Cardiac muscle cell (in vitro differentiated cells and primary cell): ENCODE results near the genes PTGER1, CLEC17A, ZNF333 and OR10H3.

- RAMPAGE, long total RNA = no peak
- RRBS = no CpG with 5 or more reads among the region's 11 CpGs
Measured at GRCh38 chr19:14221375-14221613, 15.3 kb upstream of the ADGRL1 start.

- RAMPAGE, long total RNA = no peak
- RRBS = no CpG with 5 or more reads among the region's 8 CpGs
Measured at GRCh38 chr19:14294876-14295408, 86.3 kb upstream of the ADGRE5 start.

- RAMPAGE, long total RNA = no peak
- RRBS = no CpG with 5 or more reads among the region's 26 CpGs
Measured at GRCh38 chr19:14395200-14396251, 14.3 kb downstream of the ADGRE5 start.

DNA sequence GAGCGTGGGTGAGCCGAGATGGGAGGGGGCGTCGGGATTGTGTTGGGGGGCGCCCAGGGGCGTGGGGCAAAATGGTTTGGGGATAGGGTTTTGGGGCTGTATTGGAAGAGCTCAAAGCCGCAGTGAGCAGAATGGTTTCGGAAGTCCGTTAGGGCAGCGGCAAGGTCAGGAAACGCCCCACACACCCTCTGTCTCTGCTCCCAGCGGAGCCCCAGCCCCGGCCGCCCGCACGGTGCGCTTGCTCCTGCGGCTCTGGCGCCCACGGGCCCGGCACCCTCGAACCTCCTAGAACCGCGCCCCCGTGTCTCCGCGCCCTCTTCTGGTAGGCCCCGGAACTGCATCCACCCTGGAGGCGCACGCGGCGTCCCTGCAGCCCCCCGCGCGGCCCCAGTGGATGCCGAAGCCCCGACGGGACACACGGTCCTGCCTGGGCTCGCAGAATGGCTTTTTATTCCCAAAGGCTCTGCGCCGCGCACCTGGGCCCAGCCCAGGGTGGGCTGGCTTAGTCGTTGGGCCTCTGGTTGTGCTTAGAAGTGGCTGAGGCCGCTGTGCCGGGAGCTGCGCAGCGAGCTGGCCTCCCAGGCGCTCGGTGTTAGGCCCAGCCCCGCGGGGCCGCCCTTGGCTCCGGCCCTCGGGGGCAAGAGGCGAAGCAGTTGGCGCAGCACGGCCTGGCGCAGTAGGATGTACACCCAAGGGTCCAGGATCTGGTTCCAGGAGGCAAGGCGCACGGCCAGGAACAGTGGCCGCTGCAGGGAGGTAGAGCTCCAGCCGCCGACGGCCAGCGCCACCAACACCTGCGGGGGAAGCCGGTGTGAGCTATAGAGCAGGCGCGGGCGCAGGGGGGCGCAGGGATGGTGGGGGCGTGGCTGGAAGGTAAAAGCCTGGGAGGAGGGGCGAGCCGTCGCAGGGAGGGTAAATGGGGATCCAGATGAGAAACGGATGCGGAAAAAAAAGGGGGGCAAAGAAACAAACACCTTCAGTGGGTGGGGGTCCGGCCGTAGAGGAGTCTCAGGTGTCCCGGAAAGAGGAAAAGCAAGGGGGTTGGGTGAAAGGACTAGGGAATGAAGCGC lies 2.8 kb downstream of the PTGER1 start:
- RAMPAGE, long total RNA = no peak
- RRBS = 4% methylated on average over 24 of the region's 82 CpGs

- RAMPAGE, long total RNA = no peak
- RRBS = 8% methylated on average over 6 of the region's 40 CpGs
Measured at GRCh38 chr19:14475245-14476347, at the start of gene PTGER1. Gene PTGER1, minus strand, starts transcription at chr19:14475354.

- RAMPAGE, long total RNA = no peak
- RRBS = no CpG with 5 or more reads among the region's 8 CpGs
Measured at GRCh38 chr19:14582787-14583357, at the start of gene CLEC17A. Gene CLEC17A, plus strand, starts transcription at chr19:14583084.

DNA sequence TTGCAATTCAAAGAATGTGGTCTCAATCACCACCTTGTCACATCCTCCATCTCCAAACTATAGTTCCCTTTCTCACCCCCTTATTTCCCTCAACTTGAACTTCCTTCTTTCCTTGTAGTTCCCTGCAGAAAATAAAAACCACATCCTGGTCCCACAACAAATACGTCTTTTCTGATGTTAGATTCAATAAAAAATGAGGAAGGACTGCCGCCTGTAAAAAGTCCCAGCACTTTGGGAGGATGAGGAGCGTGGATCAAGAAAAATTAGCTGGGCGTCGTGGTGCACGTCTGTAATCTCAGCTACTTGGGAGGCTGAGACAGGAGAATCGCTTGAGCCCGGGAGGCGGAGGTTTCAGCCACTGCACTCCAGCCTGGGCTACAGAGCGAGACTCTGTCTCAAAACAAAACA lies 13.2 kb downstream of the ADGRE3 start:
- RAMPAGE, long total RNA = no peak
- RRBS = no CpG with 5 or more reads among the region's 10 CpGs

DNA sequence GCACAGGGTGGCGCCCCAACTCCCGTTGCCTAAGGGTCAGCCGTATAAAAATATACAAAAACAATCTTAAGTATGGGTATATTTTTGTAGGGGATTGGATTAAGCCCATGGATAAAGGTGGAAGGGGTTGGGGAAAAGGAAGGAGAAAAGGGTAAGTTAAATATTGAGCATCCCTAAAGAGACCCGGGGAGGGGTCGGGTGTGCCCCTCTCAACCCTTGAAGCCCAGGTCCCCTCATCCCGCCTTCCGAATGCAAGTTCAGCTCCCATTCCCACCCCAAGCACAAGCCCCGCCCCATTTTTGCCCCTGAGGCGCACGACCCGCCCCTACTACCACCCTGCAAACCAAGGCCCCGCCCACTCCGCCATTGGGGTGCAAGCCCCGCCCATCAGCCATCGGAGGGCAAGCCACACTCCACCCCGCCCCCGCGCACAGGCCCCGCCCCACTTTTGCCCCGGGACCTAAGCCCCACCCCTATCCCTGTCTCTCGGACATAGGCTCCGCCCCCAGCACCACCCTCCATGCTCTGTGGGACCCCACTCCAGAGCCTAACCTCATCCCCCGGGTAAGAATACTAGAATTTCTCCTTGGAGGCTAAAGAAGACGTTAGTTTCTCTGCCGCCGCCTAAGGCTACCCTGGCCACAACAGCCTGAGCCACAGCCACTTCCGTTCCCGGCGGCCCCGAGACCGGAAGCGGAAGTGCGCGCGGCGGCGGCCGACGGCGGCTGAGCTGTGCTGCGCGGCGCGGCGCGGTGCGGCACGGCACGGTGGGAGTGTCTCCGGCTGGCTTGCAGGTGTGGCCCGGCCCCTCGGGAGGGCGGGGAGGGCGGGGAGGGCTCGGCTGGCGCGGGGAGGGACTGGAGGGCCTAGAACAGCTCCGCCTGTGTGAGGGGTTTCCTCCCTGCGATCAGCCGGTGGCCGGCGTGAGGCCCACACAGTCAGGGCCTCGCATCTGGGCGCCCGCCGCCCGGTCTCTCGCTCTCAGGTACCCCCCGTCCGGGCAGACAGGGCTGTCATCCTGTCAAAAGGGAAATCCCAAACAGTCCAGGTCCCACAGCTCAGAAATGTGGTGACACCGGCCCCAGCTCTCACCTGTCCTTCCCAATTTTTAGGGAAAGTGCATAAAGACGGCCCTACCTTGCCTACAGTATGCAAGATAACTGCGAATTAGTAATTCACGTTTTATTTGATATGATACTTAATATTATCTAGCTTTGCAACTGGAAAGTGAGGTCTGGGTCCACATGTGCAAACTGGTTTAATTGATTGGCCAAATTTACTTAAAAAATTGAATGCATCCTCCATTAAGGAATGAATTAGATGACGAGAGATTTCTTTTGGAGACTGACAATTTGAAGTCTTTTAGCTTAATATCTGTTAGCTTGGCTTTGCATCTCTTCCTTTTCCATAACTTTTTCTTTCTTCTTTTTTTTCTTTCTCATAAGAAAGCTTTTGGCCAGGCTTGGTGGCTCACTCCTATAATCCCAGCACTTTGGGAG lies at the start of gene ZNF333:
Gene ZNF333, plus strand, starts transcription at position 692 of the 1,499 bp plus-strand sequence.
- RAMPAGE, long total RNA = no peak
- RRBS = 2% methylated on average over 33 of the region's 75 CpGs

GRCh38 chr19:15186904-15187372 lies 13.9 kb downstream of the NOTCH3 start:
- RAMPAGE, long total RNA = no peak
- RRBS = no CpG with 5 or more reads among the region's 22 CpGs

DNA sequence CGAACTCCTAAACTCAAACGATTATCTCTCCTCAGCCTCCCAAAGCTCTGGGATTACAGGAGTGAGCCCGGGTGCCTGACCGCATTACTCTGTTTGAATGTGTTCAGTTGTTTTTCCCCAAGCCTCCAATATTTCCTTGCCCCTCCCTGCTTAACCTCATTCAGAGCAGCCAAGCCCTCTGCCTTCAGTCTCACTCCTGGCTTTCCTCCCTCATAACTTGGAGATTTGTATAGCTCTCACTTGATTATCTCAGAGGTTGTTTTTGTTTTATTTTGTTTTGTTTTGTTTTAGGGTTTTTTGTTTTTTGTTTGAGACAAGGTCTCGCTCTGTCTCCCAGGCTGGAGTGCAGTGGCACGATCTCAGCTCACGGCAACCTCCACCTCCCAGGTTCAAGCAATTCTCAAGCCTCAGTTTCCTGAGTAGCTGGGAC lies 11.4 kb downstream of the EPHX3 start:
- RAMPAGE, long total RNA = no peak
- RRBS = no CpG with 5 or more reads among the region's 7 CpGs

- RAMPAGE, long total RNA = no peak
- RRBS = no CpG with 5 or more reads among the region's 15 CpGs
Measured at GRCh38 chr19:15246467-15247390, 14.5 kb upstream of the EPHX3 start.

DNA sequence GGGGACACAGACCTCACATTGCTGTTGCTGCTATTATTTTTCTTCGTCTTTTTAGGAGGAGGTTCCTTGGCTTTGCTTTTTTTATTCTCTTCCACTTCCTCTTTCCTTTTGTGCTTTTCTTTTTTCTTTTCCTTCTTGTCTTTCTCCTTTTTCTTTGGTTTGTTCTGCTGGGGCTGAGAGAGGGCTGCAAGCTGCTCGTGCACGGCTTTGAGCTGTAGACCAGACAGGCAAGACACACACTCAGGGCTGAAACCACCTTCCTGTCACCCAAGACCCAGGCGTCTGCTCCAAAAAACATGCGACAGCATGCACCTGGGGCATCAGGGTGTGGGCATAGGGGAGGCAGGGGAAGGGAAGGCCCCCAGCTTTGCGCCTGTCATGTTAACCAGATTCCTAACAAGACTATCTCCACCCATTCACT lies 23.8 kb upstream of the EPHX3 start:
- RAMPAGE, long total RNA = no peak
- RRBS = no CpG with 5 or more reads among the region's 6 CpGs

DNA sequence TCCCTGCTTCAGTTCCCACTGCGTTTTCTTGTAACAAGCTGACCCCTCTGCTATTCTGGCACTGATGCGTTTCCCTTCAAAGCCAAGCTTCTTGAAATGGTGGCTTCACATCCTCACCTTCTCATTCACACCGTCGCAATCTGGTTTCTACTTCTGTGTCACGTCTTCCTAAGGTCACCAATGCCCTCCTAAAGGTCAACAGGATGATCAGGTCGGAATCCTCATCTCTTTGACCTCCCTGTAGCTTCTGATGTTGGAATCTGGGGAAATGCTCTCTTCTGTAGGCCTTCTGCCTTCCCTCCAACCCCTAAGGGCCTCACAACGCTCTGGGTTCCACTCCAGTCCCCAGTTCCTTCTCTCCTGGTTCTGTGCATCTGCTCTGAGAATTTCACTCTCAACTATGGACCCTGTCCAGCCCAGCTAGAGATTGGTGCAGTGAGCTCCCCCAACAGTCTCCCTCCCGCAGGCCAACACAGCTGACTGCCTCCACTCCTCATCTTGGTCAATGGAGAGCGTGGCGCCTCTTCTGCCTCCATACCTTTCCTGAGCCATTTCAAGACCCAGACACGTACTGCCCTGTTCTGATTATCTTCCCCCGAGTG lies 39.1 kb upstream of the EPHX3 start:
- RAMPAGE, long total RNA = no peak
- RRBS = no CpG with 5 or more reads among the region's 12 CpGs

DNA sequence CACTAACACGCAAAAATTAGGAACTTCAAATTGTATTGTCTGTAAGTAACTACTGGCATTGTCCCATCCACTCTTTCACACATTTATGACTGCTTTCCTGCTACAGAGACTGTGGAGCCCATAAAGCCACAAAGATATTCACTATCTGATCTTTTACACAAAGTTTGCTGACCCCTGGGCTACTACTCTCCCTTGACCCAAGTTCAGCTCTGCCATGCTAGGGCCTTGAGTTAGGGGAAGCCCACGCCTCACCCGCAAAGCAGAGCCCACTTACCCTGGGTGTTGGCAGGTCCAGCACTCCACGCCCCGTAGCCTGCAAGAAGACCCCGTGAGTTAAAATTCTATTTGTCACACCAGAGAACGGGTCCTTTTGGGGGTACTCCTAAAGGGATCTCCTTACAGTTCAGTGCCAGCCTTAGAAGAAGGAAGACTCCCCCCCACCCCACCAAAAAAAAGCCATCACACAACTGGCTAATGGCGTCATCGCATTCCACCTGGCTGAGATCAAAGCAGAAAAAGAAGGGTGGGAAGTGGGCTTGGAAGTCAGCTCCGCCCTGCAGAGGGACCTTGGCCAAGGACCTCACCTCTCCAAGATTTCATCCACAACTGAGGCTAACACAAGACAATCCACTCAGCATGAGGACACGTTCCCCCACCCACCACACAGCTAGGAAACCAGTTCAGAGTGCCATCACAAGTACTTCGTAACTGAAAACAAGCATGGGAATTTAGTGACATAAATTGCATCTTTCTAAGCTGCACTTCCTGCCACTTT lies 2.7 kb downstream of the AKAP8 start:
- RAMPAGE, long total RNA = no peak
- RRBS = no CpG with 5 or more reads among the region's 12 CpGs

- RAMPAGE, long total RNA = no peak
- RRBS = 4% methylated on average over 5 of the region's 19 CpGs
Measured at GRCh38 chr19:15377915-15378385, 1.6 kb downstream of the AKAP8 start.

DNA sequence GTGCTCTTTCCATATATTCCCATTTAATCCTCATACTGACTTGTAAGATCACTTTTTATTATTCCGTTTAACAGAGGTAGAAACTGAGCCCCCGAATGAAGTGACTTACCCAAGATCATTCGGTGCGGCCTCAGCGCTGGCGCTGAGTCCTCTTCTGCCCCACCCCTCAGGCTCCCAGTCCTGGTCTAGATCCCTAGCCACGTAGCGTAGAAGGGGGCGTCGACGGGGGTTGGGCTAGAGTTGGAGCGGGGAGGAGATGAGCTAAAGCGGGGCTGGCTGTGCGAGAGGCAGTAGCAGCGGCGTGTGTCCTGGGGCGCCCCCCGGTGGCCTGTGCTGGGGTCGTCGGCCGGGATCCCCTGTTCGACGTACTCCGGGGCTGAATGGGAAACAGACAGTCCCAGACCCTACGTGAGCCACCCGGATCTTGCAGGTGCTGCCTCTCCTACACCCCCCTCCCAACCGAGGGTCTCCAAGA lies 47.4 kb downstream of the CYP4F22 start:
- RAMPAGE, long total RNA = no peak
- RRBS = 4% methylated on average over 2 of the region's 27 CpGs

DNA sequence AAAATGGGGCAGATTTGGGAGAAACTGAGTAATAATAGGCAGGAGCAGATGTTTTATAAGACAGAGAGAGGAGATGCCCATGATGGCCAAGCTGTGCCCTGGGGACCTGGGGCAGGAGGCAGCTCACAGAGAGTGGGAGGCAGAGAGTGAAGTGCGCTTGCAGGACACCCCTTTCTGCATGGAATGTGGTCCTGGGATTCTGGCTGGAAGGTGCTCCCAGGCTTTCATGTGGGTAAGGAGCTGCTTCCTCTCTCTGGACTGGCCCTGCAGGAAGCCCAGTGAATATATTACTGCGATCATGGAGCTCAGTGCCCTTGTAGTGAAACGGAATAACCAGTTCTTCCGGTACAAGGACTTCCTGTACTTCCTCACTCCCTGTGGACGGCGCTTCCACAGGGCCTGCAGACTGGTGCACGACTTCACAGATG lies 7.8 kb downstream of the CYP4F8 start:
- RAMPAGE, long total RNA = no peak
- RRBS = no CpG with 5 or more reads among the region's 7 CpGs

DNA sequence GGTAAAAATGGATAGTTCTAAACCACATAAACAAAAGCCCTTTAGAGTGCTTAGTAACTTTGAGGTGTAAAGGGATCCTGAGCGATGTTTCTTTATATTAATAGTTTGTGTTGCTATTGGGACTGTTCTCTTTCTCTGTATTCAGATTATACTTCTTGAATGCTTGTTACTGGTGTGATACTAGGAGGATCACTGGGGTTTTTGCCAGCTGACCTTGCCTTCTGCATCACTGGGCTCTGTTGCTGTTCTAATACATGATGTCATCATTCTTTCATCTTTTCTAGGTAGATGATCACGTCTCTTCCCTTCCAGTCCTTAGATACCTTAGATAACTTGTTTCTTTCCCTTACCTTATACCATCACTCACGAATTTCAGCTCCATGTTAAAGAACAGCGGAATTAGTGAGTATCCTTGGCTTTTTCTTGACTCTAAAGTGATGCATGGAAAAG lies at the start of gene OR10H3:
Gene OR10H3, plus strand, starts transcription at position 336 of the 450 bp plus-strand sequence.
- RAMPAGE, long total RNA = no peak
- RRBS = no CpG with 5 or more reads among the region's 4 CpGs

DNA sequence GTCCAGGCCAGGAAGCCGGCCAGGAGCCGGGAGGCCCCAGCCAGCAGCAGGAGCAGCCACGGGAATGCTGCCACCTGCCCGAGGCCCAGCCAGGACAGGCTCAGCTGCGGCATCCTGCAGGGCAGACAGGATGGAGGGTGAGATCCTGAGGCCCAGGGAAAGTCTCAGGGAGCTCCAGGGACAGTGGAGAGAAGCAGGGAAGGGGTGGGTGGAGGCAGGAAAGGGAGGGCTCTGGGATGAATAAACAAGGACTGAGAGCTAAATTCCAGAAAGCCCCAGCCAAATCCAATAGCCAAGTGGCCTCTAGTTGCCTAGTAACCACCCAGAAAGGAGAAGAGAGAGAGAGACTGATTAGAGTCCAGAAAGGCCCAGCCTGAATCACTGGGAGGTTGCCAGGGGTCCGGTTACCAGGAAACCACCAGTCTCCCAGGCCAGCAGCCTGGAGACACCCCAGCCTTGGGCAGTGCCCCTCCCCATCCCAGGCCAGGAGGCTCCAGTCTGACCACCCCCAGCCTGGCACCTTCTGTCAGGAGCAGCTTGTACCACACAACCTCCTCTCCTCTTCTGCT lies 7.6 kb upstream of the OR10H5 start:
- RAMPAGE, long total RNA = no peak
- RRBS = no CpG with 5 or more reads among the region's 6 CpGs

- RAMPAGE, long total RNA = no peak
- RRBS = 85% methylated on average over 1 of the region's 8 CpGs
Measured at GRCh38 chr19:16066715-16067179, 9.5 kb upstream of the TPM4 start.